Bronchus fibroblast of lung (primary cell): ENCODE data around the gene SYT17.

- RAMPAGE, long total RNA, result no peak
Observed at GRCh38 chr16:18849766-18850690, 48.7 kb upstream of the ARL6IP1 start.

DNA sequence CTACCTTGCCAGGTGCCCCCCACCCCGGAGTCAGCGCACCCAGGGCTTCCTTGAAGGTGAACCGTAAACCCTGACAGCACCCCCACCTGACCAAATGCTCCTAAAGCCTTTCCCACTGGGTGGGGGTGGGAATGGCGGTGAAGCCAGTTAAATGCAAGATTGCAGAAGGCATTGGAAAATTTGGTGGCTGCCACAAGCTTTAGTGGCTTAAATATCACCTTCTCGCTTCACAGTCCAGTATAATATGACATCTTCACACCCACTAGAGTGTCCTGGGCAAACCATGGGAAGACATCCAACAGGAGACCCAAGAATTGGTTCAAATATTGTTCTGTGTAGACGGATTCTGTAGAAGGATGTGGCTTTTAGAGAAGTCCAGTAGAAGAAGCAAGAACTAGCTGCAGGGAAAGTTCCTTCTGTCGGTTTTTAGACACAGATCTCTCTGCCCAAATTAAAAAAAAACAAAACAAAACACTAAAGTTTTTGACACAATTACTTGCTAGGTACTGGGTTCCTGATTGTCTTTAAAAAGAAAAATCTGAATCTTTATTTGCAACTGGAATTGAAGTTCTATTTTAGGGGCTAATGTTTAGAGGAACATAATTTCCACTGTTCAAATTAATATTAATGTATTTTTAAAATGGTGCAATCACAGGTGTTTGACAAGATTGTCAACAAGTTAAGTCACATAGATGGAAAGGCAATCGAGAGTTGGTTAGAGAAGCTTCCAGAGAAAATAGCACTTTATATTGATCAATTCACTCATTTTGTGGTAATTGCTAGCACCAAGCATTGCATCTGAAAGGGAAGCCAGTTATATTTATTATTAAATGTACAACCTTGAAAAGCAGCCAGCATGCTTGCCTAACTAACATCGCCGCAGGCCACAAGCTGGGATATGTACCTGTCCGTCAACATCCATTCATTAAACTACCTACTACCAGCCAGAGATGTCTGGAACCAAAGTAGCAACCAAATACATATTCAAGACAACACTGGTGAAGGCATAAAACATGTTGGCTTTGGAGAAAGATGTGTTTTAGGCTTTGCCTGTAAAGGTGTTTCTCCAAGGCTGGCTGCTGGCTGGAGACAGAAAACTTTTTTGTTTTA, 2.6 kb downstream of the ITPRIPL2 start:
- RAMPAGE, long total RNA, result no peak

GRCh38 chr16:19167991-19168815, at the start of gene SYT17:
SYT17 (plus strand) TSS chr16:19168240.
- RAMPAGE, long total RNA, result no peak

- RAMPAGE, long total RNA, result no peak
Observed at GRCh38 chr16:19348571-19349367, 63.2 kb downstream of the CLEC19A start.

- RAMPAGE, long total RNA, result no peak
Observed at GRCh38 chr16:19410325-19411497, 7.0 kb upstream of the TMC5 start.

DNA sequence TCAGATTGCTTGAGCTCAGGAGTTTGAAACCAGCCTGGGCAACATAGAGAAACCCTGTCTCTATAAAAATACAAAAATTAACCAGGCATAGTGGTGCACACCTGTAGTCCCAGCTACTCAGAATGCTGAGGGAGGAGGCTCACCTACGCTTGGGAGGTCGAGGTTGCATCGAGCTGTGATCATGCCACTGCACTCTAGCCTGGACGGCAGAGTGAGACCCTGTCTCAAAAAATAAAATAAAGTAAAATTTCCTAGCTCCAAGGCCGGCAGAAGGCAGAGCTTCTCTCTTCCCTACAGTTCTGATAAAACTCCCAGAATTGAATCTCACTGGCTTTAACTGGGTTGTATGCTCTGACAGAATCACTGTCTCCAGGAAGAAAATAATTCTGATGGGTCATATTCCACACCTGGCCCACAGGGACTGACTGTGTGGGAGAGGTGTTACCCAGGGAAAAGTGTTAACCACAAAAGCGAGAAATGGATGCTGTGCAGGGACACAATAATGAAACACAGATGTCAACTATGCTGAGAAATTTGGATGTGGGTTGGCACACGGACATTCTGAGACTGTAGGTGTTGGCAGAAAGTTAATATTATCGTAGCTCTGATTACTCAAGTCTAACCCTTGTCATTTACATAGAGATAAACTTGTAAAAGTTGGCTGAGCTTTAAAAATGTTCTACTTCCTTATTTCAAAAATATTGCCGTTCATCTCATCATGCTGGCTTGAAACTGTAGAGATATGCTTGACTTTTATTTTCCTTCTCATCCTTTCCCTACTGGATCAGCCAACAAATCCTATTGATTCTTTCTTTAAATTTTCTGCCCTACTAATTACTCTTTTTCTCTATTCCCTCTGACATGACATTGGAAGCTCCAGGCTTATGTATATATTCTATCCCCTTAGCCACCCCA, 19.5 kb downstream of the TMC5 start:
- RAMPAGE, long total RNA, result no peak

GRCh38 chr16:19861639-19862271, 22.9 kb downstream of the GPRC5B start:
- RAMPAGE, long total RNA, result no peak

DNA sequence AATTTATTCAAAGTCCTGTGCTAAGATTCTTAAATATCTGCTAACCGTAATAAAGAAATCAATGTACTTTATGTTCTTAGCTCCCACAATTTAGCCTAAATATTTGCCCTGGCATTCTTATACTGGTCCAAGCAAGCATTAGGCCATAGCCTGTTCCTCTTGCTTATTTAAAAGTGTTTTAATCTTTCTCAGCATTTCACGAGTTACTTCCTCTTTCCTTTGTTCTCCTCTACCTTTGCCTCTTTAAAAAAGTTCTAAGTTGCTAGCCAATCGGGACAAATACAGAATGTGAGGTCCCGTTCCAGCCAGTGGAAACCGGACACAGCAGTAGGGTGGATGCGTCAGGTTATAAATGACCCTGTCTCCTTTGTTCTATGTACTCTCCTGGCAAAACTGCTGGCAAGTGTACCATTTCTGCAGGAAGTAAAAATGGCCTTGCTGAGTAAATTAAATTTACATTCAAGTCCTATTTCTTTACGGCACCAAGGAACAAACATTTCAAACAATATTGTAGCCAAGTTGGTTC, 3.5 kb downstream of the ACSM1 start:
- RAMPAGE, long total RNA, result no peak

GRCh38 chr16:20740305-20740856, 1.2 kb downstream of the THUMPD1 start:
- RAMPAGE, long total RNA, result no peak

DNA sequence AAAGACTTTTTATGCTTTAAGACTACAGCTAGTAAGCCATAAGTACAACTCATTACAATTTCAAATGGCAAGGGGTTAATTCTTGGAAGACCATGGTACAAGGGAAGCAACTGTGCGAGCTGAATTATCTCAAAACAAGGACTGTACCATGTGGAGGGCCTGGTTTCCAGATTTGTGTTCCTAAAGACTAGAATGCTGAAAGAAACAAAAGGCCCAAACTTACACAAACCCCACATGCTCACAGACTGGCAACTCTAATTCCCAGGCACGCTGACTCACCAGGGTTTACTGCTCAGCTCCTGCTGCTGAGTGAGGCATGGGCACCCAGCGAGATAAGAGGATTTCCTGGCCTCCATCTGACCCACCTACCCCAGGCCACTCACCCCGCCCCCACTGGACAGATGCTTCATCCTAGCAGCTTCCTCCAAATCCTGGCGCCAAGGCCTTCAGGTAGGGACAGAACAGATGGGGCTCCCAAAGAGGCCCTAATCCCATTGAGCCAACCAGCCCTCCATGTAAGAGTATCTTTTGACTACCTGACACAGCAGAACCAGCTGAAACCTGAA, 34.0 kb downstream of the DCUN1D3 start:
- RAMPAGE, long total RNA, result no peak

DNA sequence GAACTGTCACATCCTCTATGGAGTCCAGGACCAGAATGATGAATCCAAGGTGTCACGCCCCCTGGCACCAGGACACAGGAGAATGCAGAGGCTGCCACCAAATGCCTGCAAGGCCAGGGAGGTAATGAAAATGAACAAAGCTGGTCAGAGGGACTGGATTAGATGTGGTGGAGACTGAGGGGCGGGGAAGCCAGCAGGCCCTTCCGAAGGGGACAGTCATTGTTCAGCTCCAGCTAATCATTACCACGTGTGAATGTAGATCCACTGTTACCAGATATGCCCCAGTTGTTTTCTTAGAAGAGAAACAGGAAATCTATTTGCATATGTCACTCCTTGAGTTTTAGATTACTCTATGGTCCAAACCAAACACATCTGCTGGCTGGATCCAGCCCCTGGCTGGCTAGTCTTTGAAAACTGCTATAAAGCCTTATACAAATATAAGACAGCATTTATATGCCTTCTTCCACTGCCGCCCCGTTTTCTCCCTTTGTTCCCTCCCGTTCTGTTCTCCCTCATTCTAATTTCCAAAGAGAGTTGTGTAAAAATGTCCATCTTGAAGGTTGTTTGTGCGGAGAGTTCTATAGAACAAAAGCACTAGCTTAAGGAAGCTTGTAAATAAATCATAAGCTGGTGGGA, 14.3 kb downstream of the CRYM start:
- RAMPAGE, long total RNA, result no peak

DNA sequence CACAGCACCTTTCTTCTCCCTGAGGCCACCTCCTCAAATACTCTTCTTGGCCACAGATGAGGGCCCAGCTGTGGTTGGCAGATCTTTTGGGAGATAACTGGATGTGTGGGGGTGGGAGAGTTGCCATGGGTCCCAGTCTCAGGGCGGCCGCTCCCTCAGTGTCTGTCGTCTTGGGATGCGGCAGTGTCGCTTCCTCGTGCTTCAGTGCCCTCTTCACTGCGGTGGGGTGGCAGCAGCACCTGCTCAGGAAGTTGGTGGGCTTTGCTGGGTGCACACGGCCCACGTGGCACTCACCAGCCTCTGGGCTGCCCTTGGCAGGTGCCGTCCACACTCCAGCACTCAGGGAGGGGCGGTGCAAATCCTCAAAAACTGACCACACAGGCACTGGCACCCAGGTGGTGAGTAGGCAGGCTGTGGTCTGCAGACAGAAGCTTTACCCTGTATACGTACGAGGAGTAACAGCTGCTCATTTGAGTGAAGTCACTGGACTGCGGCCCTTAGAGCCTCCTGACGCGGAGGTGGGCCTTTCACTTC, 81.9 kb upstream of the CRYM start:
- RAMPAGE, long total RNA, result no peak

- RAMPAGE, long total RNA, result no peak
Observed at GRCh38 chr16:21519652-21520012, 79.7 kb upstream of the METTL9 start.

DNA sequence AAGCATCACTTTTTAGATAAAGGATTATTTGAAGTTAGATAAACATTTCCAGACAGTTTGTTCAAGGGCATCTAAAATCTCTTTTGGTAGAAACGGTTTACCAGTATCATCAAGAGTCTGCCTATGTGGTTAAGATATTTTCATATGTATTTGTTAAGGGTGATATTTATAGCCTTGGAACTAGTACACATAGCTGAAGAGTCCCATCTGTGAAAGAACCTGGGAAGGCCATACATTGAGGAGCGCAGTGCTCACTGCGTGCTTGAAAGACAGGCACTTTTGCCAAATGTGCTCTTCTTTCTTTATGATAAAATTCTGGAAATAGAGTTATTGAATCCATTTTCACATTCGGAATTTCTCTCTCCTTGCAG, 7.8 kb downstream of the IGSF6 start:
- RAMPAGE, long total RNA, result no peak

DNA sequence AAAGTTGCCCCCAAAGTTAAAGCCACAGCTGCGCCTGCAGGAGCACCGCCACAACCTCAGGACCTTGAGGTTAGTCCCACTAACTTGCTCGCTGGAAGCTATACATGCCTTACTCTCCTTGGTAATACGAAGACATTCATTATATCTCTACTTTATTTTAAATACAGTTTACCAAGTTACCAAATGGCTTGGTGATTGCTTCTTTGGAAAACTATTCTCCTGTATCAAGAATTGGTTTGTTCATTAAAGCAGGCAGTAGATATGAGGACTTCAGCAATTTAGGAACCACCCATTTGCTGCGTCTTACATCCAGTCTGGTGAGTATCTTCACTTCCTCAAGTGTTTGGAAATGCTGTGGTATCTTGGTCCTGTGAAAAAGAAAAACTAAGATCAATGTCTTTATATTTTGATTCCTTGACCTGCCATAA, 4.1 kb downstream of the UQCRC2 start:
- RAMPAGE, long total RNA, result no peak

DNA sequence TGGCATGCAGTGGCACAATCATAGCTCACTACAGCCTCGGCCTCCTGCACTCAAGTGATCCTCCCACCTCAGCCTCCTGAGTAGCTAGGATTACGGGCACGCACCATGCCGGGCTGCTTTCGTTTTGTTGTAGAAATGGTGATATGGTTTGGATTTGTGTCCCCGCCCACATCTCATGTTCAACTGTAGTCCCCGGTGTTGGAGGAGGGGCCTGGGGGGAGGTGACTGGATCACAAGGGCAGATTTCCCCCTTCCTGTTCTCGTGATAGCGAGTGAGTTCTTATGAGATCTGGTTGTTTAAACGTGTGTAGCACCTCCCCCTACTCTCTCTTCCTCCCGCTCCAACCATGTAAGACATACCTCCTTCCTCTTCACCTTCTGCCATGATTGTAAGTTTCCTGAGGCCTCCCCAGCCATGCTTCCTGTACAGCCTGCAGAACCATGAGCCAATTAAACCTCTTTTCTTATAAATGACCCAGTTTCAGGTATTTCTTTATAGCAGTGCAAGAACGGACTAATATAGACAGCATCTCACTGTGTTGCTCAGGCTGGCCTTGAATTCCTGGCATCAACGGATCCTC, 5.9 kb downstream of the PDZD9 start:
- RAMPAGE, long total RNA, result no peak

GRCh38 chr16:22070893-22071362, 21.4 kb upstream of the VWA3A start:
- RAMPAGE, long total RNA, result no peak

DNA sequence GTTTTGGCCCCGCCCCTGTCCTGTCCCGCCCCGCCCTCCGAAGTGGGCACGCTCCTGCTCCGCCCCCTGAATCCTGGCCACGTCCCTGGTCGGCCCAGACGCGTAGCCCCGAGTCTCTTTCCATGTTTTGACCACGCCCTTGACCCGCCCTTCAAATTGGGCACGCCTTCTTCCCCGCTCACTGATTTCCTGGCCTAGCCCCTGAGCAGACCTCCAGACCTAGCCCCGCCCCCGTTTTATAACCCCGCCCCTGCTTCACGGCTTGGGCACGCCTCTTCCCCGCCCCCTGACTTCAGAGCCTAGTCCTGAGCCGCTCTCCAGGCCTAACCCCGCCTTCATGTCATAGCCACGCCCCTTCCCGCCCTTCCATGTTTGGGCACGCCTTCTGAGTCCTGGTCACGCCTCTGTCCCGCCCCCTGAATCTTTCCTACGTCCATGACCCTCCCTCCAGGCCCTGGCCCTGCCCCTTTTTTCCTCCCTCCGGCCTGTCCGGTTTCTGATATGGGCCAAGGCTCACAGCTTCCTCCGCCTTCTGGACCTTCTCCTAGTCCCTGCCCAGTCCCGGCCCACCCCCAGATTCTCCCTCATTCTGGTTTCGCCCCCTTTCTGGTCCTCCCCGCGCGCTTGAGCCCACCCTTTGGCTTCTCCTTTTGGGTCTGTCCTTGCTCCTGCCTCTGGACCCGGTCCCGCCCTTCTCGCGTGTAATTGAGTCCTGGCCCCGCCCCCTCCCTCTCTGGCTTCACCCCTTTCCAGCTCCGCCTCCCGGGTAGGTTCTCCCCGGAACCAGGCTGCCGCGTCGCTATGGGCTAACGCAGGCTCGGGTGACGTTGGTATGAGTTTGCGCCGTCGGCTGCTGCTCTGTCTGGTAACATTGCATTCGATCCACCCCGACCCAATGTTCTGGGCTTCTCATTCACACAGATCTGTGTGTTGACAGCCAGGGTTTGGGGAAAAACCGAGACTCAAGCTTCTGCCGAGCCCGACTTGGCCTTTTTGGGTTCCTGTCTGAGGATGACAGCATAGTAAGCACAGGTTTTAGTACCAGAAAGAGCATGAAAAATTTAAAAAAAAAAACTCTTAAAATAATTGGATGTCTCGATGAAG, 15.1 kb upstream of the EEF2K start:
- RAMPAGE, long total RNA, result no peak

GRCh38 chr16:22309160-22309525, 11.9 kb downstream of the POLR3E start:
- RAMPAGE, long total RNA, result no peak

GRCh38 chr16:22355574-22356270, 18.7 kb downstream of the CDR2 start:
- RAMPAGE, long total RNA, result no peak